Peripheral blood mononuclear cell (primary cell): ENCODE results near the genes HNRNPC and SALL2.

DNA sequence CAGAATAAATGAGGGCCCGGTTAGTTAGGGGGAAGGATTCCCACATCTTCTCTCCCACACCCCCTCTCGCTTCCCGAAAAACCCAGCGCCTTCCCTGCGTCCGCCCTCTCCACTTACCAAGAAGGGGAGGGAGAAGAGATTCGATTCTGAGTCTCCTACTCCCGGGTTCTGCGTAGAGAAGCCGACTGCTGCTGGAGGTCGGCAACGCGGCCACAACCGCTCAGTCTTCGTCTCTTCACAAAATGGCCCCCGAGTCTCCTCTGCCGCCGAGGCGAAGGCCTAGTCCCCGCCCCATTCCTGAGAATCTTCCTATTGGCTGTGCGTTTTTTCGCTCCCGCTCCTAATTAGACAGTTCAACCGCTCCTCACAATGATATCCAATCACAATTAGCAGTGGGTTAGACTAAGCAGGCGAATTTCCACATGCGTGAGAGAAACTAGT lies at the start of gene HNRNPC:
TSS of gene HNRNPC (minus strand) at position 262 of the 441 bp plus-strand sequence.
- PRO-cap, 8 experiments = peak in 8 of 8 experiments; most common minus-strand start position 244 of the sequence (in 7)

DNA sequence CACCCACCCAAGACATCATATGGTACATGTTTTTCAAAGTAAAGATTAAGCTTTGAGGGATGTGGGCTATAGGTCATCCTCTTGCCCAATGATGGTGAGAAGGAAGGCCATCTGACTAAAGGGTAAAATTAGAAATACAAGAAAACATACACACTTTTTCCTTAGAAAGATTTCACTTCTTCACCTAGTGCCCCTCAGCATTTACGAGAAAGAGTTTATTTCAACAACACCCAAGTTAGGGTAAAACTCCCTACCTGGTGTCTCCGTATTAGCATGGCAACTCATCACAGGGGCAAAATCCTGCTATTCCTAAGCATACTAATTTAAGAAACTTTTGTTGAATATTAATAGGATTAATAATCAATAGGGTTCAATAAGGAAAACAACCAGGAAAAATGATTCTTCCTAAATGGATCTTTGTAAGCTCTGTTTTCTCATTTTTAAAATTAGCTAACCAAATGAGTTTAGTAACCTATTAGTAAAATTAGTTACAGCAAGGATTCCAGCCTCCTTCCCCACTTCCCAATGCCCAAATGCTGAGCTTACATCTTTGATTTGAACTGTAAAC lies 8.2 kb upstream of the SUPT16H start:
- PRO-cap, 8 experiments = no peak in any of the 8 experiments

- PRO-cap, 8 experiments = no peak in any of the 8 experiments
Measured at GRCh38 chr14:21402667-21403269, 18.9 kb upstream of the SUPT16H start.

- PRO-cap, 8 experiments = no peak in any of the 8 experiments
Measured at GRCh38 chr14:21454870-21455214, 1.1 kb downstream of the CHD8 start.

DNA sequence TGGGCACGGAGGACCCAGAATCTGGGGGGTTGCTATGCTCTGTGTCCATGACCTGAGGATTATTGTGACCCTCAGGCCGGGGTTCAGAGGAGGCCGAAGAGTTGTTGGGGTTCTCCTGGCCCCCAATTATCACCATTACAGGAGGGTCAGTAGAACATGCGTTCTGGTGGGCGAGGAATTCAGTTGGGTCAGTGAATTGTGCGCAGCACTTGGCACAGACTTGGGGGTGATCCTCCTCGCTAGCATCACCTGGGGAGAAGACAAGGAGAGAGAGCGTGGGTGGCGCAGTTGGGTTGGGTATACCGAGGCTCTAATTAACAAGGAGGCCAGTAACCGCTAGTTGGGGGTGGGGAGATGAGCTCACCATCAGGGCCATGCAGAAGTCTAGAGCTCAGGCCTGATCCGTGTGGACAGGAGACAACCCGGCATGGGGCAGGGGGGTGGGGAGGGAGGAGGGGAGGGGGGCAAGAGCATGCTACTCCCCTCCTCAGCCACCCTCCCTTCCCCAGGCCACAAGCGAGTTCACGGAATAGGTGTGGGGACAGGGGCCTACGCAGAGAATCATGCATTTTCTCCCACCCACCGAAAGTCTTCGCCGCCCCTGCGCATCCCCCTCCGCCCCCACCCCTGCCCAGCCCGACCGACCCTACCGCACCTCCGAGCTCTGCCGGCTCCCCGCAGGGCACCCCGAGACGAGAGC lies 590 bp downstream of the SALL2 start:
- PRO-cap, 8 experiments = peak in 1 of 8 experiments; most common plus-strand start position 618 of the sequence (in 1); most common minus-strand start position 565 of the sequence (in 1)

DNA sequence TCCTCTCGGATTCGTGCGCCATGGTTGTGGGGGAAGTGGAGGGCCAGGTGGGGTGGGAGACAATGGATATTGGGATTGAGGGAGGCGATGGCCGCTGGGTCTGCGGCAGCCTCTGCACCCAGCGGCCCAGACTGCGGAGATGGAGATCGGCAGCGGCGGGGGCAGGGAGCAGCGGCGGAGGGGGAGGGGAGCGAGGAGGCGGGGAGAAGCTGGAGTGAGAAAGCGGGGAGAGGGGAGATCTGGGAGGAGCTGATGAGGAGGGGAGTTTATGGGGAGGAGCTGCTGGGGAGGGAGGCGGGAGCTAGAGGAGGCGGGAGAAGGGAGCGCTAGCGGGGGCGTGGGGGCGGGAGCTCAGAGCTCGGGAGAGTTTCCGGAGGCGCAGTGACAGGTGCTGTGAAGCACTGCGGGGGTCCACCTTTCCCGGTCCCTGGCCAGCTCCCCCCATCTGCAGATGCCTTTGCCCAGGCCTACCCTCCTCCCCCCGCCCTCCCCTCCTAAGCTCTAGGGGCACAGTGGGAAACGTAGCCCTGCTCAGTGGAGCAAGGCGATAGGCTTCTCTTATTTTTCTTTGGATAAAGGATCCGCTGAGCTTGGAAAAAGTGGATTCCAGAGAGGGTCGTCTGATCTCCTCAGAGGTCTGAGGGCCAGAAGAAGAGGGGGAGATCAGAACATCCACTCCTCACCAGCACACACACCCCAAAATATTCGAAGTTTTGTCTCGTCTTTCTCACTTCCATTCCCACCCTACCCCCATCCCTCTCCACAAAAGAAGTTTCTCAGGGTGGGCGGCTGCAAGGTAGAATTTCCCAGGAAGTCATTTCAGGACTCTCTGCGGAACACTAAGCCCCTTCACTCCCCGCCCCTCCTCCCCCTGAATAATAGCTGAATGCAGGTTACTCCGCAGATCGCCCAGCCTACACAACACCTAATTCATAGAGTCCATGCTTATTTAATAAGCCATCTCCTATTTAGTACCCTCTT lies at the start of gene SALL2:
TSS of gene SALL2 (minus strand) at position 241 of the 981 bp plus-strand sequence.
- PRO-cap, 8 experiments = peak in 8 of 8 experiments; most common plus-strand start position 354 of the sequence (in 6); most common minus-strand start position 133 of the sequence (in 5)

DNA sequence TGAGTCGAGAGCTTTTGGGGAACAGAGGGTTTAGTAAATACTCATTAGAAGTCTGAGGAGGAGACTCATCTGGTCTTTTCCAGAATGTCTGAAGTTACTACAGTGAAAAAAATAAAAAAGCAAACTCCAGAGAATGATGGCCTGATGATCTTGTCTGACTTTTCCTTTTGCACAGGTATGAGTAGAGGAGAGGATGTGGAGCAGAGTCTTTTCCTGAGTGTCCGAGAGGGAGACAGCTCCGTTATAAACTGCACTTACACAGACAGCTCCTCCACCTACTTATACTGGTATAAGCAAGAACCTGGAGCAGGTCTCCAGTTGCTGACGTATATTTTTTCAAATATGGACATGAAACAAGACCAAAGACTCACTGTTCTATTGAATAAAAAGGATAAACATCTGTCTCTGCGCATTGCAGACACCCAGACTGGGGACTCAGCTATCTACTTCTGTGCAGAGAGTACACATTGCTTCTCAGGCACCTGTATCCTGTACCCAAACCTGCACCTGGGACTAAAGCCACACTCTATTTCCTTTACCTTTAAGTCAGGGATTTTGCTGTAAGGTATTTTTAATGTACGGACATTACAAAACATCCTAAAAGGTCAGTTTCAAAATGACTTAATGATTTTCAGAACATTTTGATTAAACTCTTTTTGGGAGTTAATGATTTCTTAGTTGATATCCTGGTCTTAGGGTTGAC lies 75.8 kb upstream of the OR4E1 start:
- PRO-cap, 8 experiments = peak in 1 of 8 experiments; most common plus-strand start position 412 of the sequence (in 1); most common minus-strand start position 283 of the sequence (in 1)

DNA sequence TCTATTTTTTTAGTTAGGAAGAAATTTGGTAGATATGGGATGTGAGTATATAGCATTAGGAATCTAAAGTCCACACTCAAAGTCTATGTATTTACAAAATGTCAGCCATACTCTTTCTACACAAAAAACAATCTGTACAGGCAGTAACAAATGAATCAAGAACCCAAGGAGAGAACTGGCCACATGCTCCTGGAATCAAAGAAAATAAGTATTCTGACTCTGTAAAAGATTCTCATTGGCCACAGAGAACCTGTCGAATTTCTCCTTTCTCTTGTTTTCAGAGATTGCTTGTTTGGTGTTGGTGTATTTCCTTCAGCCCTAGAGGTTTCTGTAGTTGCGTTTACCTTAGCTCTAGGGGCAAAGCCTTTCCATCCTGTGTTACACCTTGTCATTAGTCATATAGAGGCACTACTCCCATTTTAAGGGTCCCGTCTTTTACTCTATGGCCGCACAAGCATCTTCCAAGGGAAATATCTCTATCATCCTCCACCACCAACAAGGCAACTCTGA lies 177.9 kb upstream of the OR4E1 start:
- PRO-cap, 8 experiments = peak in 5 of 8 experiments; most common minus-strand start position 177 of the sequence (in 5)

GRCh38 chr14:22158962-22159661 lies 429.9 kb downstream of the DAD1 start:
- PRO-cap, 8 experiments = no peak in any of the 8 experiments

- PRO-cap, 8 experiments = no peak in any of the 8 experiments
Measured at GRCh38 chr14:22265651-22266225, 323.3 kb downstream of the DAD1 start.

GRCh38 chr14:22432292-22433033 lies 156.6 kb downstream of the DAD1 start:
- PRO-cap, 8 experiments = no peak in any of the 8 experiments

DNA sequence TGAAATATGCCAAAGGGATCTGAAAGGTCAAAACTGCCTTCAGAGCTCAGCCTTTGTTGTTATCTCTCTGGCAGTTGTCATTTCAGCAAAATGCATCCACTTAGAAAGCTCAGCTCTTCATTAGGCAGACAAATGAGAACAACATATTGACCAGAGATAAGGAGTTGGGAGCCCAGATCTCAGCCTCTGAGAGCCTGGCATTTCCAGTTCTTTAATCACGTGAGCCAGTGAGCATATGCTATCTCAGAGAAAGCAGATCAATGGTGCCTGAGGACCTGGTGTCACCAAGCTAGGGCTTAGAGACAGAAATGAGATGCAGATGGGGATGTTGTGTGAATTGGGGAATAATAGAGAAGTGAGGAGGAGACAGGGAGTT lies 101.1 kb downstream of the DAD1 start:
- PRO-cap, 8 experiments = no peak in any of the 8 experiments

- PRO-cap, 8 experiments = peak in 2 of 8 experiments; most common plus-strand start chr14:22490746 (in 1); most common minus-strand start chr14:22490808 (in 1)
Measured at GRCh38 chr14:22489918-22491058, 98.7 kb downstream of the DAD1 start.

DNA sequence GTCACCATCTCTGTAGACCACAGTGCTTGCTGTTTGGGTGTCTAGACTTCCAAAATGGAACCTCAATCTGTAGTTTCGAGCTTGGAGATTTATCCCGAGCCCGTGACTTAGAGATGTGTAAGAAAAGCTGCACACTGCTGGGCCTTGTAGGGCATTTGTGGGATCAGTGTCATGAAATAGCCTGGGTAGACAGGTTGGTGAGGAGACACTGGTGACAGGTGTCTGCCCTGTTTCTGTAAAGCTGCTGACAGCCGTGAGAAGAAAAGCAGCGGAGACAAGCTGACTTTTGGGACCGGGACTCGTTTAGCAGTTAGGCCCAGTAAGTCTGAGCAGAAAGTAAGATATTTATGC lies 95.9 kb downstream of the DAD1 start:
- PRO-cap, 8 experiments = no peak in any of the 8 experiments

- PRO-cap, 8 experiments = no peak in any of the 8 experiments
Measured at GRCh38 chr14:22494484-22495295, 94.3 kb downstream of the DAD1 start.

DNA sequence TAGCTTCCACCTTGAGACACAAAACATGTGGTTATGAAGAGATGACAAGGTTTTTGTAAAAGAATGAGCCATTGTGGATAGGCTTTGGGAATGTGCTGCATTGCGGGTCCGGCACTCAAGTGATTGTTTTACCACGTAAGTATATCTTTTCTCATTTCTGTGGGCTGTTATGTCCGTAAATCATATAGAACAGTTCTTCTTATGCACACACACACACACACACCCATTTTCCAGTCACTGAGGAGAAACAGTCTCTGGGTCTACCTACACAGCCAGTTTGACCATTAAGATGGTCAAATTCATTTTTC lies 82.5 kb downstream of the DAD1 start:
- PRO-cap, 8 experiments = no peak in any of the 8 experiments

DNA sequence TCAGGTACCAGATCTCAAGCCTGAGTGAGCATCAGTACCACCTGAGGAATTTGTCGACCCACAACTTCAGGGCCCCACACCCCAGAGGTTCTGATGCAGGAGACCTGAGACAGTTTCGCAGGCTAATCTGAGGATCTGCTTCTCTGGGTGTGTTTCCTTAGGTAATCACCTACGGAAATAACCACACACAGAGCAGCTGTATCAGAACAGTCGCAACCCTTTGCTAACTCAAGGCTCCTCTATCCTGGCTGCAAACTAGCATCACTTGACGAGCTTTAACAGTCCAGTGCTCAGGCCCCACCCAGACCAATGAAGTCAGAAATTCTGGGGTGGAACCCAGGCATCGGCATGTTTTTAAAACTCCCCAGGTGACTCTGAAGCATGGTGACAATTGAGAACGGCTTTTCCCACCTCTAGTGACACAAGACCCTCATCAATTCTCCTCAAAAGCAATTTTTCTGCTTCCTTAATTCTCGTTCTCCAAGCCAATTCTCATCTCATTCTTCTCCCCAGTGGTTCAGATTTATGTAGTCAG lies 20.7 kb downstream of the SLC7A7 start:
- PRO-cap, 8 experiments = no peak in any of the 8 experiments

DNA sequence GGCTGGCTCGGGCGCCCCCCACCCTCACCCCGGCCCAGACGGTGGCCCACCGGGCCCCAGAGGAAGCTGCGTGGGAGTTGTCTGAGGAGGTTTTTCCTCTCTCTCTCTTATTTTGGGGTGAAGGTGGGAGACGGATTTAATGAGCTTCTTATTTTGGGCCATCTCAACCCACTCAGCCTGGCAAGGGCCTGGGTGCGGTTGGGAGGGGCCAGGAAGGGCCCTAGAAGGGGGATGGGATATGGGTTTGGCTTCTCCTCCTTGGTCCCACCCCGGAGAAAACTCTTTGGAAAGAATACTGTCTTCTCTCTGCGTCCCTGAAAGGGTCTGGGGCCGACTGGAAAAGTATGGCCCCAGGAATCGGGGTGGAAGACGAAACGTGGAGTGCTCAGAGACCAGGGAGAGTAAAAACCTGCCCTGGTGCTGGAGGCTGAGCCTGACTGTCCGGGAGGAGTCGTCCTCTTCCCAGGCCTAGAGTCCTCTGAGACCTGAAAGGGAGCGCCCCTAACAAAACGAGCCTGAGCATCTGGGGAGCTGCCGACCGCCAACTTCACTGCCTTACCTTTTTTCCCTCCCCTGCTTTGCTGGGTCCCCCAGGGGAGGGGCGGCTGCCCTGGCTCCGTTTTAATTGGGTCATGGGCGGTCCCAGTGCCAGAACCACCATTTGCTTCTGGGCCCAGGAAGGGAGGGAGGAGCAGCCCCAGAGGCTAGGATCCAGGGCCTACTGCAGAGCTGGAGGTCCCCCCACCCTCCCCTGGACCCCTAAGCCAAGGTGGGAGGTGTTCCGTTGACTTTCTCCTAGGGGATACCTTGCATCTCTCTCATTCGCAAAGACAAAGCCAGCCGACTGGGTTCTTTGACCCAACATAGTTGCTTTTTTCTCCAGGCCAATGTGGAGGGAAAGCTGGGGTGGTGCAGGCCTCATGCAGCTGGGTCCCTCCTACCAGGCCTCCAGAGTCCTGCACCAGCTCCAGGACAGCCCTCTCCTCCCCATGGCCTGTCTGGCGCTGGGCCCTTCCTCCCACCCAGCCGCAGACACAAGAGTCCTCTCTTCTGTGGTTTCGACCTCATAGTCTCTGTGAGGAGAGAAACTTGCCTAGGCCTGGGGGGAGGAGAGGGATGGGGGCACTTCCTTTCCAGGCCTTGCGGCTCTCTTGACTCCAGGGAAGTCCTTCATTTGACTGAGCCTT lies 1.8 kb downstream of the MMP14 start:
- PRO-cap, 8 experiments = no peak in any of the 8 experiments

DNA sequence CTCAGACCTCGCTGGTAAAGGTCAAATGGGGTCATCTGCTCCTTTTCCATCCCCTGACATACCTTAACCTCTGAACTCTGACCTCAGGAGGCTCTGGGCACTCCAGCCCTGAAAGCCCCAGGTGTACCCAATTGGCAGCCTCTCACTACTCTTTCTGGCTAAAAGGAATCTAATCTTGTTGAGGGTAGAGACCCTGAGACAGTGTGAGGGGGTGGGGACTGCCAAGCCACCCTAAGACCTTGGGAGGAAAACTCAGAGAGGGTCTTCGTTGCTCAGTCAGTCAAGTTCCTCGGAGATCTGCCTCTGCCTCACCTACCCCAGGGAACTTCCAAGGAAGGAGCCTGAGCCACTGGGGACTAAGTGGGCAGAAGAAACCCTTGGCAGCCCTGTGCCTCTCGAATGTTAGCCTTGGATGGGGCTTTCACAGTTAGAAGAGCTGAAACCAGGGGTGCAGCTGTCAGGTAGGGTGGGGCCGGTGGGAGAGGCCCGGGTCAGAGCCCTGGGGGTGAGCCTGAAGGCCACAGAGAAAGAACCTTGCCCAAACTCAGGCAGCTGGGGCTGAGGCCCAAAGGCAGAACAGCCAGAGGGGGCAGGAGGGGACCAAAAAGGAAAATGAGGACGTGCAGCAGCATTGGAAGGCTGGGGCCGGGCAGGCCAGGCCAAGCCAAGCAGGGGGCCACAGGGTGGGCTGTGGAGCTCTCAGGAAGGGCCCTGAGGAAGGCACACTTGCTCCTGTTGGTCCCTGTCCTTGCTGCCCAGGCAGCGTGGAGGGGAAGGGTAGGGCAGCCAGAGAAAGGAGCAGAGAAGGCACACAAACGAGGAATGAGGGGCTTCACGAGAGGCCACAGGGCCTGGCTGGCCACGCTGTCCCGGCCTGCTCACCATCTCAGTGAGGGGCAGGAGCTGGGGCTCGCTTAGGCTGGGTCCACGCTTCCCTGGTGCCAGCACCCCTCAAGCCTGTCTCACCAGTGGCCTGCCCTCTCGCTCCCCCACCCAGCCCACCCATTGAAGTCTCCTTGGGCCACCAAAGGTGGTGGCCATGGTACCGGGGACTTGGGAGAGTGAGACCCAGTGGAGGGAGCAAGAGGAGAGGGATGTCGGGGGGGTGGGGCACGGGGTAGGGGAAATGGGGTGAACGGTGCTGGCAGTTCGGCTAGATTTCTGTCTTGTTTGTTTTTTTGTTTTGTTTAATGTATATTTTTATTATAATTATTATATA lies 10.4 kb downstream of the MMP14 start:
- PRO-cap, 8 experiments = no peak in any of the 8 experiments

- PRO-cap, 8 experiments = peak in 8 of 8 experiments; most common plus-strand start chr14:22871425 (in 4); most common minus-strand start chr14:22871470 (in 3)
Measured at GRCh38 chr14:22871207-22871563, 355 bp upstream of the LRP10 start.